Camera-type eye (tissue), 1 donor: ENCODE measurements around the genes ATF3, VASH2, PROX1 and KCNK2.

DNA sequence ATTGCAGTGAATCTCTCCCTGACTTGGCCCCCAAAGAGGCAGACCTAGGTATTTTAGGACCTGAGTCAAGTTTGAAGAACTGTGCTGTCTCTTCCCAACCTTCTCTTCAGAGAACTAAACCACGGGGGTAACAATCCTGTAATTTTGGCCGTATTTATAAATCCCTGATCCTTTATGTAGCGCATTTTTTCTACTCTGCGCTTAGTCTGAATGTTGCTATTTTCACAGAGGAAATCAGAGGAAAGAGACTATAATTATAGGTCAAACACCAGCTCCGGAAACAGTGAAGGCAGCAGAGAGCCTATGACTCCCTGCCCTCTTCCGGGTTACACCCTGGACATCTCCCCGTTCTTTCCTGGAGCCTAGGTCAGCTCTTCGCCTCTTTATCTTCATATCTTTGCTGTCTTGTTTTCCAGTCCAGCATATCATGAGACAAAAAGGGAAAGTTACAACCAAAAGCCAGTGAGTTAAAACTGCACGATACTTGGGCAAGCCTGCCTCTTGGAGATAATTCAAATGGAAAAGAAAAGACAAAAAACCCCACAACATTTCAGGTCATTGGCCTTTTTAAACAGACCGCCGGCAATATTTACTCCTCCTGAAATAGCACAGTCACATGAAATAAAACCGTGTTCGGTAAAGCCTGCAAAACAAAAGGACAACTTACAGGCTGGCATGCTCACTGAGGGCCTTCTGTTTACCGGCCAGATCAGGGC, 43.0 kb upstream of the PPP2R5A start:
- RAMPAGE, long total RNA, result no peak

- RAMPAGE, long total RNA, result no peak
Observed at GRCh38 chr1:212284556-212285313, 475 bp upstream of the PPP2R5A start.

GRCh38 chr1:212606458-212607125, 2.0 kb upstream of the ATF3 start:
- RAMPAGE, long total RNA, result no peak

- RAMPAGE, long total RNA, result no peak
Observed at GRCh38 chr1:212608622-212609693, at the start of gene ATF3. Gene ATF3, plus strand, starts transcription at chr1:212608761.

GRCh38 chr1:212630010-212630654, 5.9 kb downstream of the GARIN4 start:
- RAMPAGE, long total RNA, result no peak

DNA sequence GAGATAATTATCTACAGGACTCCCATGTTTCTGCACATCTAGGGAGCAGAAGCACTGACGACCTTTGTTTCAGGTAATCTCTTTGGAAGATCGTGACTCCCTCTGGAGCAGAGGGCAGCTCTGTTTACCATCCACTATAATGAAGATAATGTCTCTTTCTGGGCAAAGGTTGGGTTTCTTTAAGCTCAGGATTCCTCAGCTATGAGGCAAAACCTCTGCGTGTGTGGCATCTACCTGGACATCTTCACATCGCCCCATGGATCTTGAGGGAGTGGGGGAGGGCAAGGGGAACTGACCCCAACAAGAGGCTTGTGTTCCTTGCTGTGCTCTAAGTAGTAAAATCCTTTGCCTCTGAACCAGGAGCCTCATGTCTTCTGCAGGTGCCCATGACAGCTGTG, 19.6 kb downstream of the SPATA45 start:
- RAMPAGE, long total RNA, result no peak

- RAMPAGE, long total RNA, result no peak
Observed at GRCh38 chr1:212950195-212951142, at the start of gene VASH2. Gene VASH2, plus strand, starts transcription at chr1:212950541.

GRCh38 chr1:213372069-213372622, 321.1 kb downstream of the RPS6KC1 start:
- RAMPAGE, long total RNA, result no peak

DNA sequence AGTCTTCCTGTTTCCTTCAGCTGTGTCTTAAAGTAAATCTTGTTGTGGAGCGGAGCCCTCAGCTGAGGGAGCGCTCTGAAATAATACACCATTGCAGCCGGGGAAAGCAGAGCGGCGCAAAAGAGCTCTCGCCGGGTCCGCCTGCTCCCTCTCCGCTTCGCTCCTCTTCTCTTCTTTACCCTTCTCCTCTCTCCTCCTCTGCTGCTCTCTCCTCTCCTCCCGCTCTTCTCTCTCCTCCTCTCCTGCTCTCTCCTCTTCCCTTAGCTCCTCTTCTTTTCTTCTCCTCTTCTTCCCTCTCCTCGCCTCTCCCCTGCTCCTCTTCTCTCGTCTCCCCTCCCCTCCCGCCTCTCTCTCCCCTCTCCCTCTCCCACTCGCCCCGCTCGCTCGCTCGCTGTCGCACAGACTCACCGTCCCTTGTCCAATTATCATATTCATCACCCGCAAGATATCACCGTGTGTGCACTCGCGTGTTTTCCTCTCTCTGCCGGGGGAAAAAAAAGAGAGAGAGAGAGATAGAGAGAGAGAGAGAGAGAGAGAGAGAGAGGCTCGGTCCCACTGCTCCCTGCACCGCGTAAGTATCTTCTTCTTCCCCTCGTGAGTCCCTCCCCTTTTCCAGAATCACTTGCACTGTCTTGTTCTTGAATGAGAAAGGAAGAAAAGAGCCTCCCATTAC, at the start of gene PROX1:
TSS of gene PROX1 (plus strand) at position 61 of the 673 bp plus-strand sequence.
- RAMPAGE, long total RNA, result start-site peak on the minus strand centred at position 440 of the sequence, 380 bp wide, 24 reads

GRCh38 chr1:213989368-213990124, 1.8 kb downstream of the PROX1 start:
- RAMPAGE, long total RNA, result no peak

DNA sequence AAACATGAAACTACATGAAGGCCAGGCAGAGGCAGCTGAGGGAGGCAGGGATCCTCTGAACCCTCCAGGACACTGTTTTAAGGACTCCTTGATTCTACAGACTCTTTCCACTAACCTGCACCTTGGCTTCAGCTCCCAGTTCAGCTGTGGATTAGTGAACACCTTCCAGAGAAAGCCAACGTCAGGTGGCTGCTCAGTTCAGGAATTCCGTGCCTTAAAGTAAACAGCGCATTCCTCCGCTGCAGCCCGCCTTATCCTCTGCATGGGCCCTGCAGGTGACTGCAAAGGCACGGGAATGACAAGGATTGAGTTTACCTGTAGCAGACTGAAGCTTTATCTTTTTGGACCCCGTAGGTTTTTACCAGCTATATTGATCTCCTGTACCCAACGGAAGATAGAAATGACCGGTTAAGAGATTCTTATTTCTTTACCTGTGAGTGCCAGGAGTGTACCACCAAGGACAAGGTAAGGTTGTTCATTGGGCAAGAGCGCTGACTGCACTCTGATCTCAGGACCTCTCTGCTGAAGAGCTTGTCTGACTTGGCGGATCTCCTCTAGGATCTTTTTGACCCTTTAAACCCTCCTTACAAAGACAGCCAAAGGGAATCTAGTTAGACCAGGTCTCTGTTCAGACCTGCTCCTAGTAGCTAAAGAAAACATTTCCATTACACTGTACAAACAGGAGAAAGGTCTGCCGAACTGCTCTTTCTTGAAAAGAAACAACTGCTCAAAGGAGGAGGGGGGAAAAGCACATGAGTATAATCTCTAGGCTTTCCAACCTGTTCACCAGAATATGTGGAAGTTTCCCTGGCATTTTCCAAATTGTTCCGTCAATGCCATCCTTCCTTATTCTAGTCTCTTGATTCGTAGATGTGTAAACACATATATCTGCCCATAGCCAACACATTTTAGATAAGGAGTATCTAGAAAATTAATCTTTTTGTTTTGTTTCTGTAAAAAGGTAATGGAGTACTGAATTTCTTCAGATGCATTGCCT, 49.2 kb downstream of the SMYD2 start:
- RAMPAGE, long total RNA, result no peak

DNA sequence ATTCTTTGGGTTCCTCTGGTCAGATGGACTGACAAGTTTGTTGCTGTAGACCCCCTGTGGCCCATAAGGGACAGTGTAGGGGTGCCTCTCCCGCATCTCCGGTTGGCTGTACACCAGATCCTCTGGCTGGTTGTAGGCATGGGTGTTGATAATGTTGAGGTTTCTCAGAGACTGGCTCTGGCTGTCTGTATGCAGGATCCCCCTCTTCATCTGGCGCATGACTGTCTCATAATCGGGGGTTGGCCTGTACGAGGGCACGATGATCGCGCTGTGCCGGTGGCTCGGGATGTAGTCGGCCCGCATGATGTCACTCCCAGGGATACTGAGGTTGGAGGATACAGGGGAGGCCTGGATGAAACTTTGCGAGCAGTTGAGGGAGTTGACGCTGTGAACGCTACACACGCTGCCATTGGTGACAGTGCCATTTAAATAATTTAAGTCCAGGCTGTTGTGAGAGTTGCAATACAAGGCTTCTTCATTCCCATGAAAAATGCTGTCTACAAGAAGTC, 103.4 kb downstream of the SMYD2 start:
- RAMPAGE, long total RNA, result no peak

DNA sequence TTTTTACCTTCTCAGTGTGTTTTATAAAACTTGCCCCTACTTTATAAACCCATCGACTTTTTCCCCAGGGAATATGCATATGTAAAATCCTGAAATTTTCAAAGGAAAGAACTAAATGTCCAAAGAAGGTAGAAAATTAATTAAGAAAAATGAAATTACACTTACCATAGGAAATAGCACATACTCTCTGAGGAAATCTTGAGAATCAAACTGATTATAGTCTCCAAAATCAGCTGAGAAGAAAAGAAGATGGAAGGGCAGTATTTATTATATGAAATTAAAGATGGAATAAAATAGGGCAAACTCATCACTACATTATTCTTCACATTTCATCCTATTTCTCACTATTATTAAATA, 130.5 kb downstream of the SMYD2 start:
- RAMPAGE, long total RNA, result no peak

- RAMPAGE, long total RNA, result no peak
Observed at GRCh38 chr1:214546904-214547512, 4.4 kb downstream of the PTPN14 start.

GRCh38 chr1:215082250-215083344, at the start of gene KCNK2:
Gene KCNK2, plus strand, starts transcription at chr1:215082737.
- RAMPAGE, long total RNA, result no peak

DNA sequence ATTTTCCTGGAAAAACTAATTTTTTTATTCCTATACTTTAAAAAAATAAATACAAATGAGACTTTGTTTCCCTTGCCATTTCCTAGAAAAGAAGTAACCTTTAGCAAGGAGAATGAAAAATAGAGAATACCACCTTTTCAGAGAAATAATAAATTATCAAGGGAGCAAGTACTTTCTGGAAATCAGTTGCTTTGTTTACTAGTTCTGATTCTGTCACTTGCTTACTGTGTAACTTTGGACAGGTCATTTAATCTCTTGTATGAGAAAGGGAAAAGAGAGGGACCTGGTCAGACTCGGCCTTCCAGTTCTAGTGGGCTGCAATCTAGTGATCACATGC, 34.1 kb downstream of the KCTD3 start:
- RAMPAGE, long total RNA, result no peak

DNA sequence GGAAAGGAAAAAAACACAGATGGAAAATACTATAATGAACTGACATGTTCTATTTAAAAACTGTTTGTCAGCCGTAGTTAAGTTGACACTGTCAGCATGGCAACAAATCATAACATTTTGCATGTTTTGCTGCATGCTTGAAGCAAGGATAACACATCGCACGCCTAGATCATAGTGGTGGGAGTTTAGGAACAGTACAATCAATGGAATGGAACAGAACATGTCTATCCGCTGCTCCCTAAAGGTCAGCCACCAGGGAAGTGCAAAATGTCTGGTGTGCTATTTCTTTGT, 62.5 kb upstream of the ESRRG start:
- RAMPAGE, long total RNA, result no peak

GRCh38 chr1:216905151-216905587, 181.9 kb upstream of the ESRRG start:
- RAMPAGE, long total RNA, result no peak

- RAMPAGE, long total RNA, result no peak
Observed at GRCh38 chr1:218312467-218313093, 27.5 kb downstream of the RRP15 start.

DNA sequence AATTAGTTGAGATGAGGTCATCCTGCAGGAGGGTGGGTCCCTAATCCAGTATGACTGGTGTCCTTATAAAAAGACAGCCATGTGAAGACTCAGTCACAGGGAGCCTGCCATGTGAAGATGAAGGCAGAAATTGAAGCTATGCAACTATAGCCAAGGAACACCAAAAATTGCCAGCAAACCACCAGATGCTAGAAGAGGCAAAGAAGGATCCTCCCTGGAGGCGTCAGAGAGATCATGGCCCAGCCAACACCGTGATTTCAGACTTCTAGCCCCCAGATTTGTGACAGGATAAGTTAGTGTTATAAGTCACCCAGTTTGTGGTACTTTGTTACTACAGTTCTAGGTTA, 76.6 kb downstream of the TGFB2 start:
- RAMPAGE, long total RNA, result no peak